ENCODE measurements around a stretch of chr9.

GRCh38 chr9:113176455-113176700 lies 25.6 kb downstream of the SLC31A2 start:
- RRBS = no CpG with 5 or more reads among the region's 3 CpGs

- RRBS = no CpG with 5 or more reads among the region's 2 CpGs
Measured at GRCh38 chr9:113261894-113262743, 13.3 kb downstream of the CDC26 start.

DNA sequence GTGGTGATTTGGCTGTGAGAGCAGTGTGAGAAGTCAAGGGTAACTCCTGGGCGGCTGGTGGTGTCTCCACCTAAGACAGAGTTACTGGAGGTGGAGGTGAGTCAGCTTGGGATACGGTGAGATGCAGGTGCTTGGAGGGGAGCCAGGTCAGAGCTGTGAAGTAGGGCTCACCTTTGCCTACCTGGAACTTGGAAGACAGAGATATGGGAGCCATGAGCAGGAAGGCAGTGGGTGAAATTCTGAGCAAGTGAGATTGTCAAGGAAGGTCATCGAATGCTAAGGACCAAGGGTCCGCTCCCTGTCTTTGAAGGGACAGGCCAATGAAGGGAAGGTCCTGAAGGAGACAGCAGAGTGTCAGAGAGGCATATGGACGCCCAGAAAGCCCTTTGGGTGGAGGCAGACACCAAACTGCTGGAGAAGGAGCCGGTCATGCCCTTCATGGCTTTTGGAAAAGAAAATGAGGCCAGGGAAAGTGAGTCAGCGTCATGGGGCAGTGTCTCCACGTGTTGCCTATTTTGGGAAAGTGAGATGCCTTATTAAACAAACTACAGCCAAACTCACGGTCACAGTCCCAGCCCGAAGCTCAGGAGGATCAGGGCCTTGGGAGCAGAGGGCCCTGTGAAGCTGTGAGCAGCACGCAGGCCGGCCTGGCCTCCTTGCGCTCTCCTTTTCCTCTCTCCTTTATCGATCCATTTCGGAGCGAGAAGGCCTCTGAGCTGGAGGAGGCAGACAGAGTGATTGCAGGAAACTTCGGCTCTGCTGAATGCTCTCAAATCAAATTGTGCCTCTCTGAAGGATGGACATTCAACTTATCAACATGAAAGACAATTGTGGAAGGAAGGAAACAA lies 24.9 kb downstream of the RGS3 start:
- RRBS = no CpG with 5 or more reads among the region's 17 CpGs

GRCh38 chr9:113504505-113505677 lies 41.4 kb downstream of the RGS3 start:
- RRBS = 98% methylated on average over 6 of the region's 14 CpGs

- RRBS = no CpG with 5 or more reads among the region's 3 CpGs
Measured at GRCh38 chr9:113518111-113518544, 54.6 kb downstream of the RGS3 start.

- RRBS = no CpG with 5 or more reads among the region's 5 CpGs
Measured at GRCh38 chr9:113574366-113574997, 111.0 kb downstream of the RGS3 start.

GRCh38 chr9:113600212-113601038 lies 136.9 kb downstream of the RGS3 start:
- RRBS = no CpG with 5 or more reads among the region's 12 CpGs

DNA sequence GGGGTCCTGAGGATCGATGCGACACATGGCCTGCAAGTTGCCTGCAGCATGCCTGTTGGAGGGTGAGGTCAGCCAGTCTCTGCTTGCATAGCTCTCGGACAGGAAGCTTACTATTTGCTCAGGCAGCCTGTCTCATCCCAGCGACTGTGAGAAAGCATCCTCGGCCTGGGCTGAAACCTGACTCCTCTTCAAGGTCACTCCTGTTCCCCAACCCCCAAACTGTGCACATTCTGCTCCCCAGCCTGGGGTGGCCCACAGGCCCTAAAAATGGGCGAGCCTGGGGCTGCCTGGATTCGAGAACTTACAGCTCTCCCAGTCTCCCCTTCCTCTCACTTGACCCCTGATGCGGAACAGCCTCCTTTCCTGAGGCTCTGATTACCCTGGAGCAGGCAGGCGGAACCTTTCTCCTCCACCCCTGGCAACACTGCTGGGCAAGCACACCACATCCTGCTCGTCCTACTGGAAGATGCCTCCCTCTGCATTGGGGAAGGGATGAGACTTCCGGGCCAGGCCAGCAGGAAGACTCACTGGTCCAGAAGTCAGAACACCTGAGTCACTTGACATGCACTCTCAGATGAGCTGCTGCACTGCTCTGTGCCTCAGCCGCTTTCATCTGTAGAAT lies 187.0 kb downstream of the RGS3 start:
- RRBS = no CpG with 5 or more reads among the region's 12 CpGs

- RRBS = no CpG with 5 or more reads among the region's 11 CpGs
Measured at GRCh38 chr9:113910062-113910665, 34.1 kb downstream of the ZNF618 start.

GRCh38 chr9:113993676-113994466 lies 84.2 kb downstream of the AMBP start:
- RRBS = no CpG with 5 or more reads among the region's 17 CpGs

GRCh38 chr9:114314946-114315329 lies 8.0 kb upstream of the ORM1 start:
- RRBS = no CpG with 5 or more reads among the region's 4 CpGs

- RRBS = no CpG with 5 or more reads among the region's 17 CpGs
Measured at GRCh38 chr9:114350555-114351293, 21.1 kb downstream of the ORM2 start.

GRCh38 chr9:114366162-114366585 lies 21.6 kb downstream of the AKNA start:
- RRBS = no CpG with 5 or more reads among the region's 6 CpGs

- RRBS = no CpG with 5 or more reads among the region's 7 CpGs
Measured at GRCh38 chr9:114366586-114367316, 21.0 kb downstream of the AKNA start.

DNA sequence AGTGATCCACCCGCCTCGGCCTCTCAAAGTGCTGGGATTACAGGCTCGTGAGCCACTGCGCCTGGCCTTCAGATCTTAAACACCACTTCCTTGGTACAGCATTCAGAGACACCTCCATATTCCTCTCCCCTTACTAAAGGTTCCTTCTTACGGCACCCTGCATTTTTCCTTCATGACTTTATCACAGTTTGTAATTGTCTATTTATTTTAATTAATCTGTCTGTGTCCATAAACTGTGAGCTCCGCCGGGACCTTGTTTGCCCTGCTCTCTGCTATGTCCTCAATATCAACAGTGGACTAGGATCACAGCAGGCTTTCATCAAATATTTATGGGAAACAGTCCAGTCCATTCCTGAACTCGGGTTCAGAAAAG lies 697 bp upstream of the ATP6V1G1 start:
- RRBS = no CpG with 5 or more reads among the region's 8 CpGs

- RRBS = no CpG with 5 or more reads among the region's 11 CpGs
Measured at GRCh38 chr9:114898534-114899212, 31.7 kb downstream of the TNFSF8 start.

DNA sequence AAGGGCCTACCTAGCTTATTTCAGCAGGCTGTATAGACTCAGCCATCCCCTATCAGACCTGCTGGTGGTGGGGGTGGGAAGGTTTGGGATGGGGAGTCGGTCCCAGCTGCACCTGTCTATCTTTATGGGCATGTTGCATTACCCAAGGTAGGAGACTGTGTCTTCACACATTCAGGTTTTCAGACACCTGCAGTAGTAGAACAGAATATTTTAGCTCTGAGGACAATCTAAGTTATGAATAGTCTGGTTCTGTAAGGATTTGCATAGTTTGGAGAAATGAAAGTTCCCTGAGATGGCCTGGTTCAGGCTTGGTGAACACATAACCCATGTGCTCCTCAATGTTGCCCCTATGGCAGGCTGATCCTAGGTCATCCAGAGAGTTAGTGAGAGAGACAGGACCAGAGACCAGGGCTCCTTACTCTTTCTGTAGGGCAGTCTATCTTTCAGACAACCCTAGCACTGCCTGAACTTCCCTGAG lies 20.8 kb downstream of the TNFSF8 start:
- RRBS = no CpG with 5 or more reads among the region's 1 CpG

DNA sequence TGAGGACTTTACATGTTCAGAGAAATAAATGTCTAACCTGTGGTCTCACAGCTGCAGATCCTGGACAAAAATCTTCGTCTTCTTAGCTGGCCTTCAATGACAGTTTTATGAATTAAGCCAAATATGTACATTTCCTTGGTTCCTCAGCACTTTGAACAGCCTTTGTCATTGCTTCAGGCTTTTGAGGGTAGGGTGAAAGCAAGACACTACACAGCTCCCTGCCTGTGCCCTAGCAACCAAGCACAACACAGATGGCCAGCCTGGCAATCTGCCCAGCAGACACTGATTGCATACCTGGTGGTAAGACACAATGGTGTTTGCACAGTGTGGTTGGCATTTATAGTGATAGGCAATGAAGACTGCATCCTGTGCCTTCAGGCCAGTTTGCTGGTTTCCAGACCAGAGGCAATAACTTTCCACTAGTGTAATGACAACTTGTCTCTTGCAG lies 144.4 kb upstream of the TNC start:
- RRBS = no CpG with 5 or more reads among the region's 1 CpG

GRCh38 chr9:115780406-115780883 lies 373.1 kb upstream of the PAPPA start:
- RRBS = no CpG with 5 or more reads among the region's 2 CpGs

DNA sequence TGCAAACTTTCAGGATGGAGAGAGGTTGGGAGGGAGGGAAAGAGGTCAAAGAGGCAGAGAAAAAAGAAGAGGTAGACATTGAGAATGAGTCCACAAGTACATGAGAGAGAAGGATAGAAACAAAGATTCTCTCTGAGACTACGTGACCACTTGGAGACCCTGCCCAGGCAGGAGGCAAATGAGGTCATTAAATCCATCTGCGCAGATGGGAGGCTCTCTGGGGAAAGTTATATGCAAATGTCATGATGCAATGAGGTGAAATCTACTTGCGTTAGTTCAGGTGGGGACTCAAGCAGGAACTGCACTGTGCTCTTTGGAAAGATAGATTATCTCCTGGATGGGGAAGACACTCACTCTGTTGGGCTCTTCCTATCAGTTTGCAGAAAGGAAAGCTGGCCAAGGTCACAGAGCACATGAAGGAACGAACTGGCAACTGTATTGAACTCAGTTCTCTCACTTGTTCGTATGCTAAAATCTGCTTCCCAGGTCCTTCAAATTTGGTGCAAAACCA lies 241.7 kb downstream of the PAPPA start:
- RRBS = no CpG with 5 or more reads among the region's 5 CpGs

All from HTR-8/SVneo (cell line).